Measurements from ENCODE around the gene TOLLIP.

- PRO-cap = no peak
Observed at GRCh38 chr11:810172-810599, 419 bp downstream of the RPLP2 start.

- PRO-cap = no peak
Observed at GRCh38 chr11:864475-865432, 22.1 kb downstream of the TSPAN4 start.

- PRO-cap = no peak
Observed at GRCh38 chr11:952235-952832, 26.7 kb downstream of the AP2A2 start.

DNA sequence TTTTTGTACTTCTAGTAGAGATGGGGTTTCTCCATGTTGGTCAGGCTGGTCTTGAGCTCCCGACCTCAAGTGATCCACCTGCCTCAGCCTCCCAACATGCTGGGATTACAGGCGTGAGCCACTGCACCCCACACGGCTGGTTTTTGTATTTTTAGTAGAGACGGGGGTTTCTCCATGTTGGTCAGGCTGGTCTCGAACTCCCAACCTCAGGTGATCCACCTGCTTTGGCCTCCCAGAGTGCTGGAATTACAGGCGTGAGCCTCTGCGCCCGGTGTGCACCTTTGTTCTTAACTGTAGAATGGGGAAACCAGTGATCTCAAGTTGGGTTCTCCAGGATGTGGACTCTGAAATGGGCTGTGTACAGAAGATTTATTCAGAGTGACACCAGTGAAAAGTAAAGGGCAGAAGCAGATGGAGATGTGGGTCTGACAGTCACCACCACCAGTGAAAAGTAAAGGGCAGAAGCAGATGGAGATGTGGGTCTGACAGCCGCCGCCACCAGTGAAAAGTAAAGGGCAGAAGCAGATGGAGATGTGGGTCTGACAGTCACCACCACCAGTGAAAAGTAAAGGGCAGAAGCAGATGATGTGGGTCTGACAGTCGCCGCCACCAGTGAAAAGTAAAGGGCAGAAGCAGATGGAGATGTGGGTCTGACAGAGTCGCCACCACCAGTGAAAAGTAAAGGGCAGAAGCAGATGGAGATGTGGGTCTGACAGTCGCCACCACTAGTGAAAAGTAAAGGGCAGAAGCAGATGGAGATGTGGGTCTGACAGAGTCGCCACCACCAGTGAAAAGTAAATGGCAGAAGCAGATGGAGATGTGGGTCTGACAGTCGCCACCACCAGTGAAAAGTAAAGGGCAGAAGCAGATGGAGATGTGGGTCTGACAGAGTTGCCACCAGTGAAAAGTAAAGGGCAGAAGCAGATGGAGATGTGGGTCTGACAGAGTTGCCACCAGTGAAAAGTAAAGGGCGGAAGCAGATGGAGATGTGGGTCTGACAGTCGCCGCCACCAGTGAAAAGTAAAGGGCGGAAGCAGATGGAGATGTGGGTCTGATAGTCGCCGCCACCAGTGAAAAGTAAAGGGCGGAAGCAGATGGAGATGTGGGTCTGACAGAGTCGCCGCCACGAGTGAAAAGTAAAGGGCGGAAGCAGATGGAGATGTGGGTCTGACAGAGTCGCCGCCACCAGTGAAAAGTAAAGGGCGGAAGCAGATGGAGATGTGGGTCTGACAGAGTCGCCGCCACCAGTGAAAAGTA, 35.4 kb downstream of the AP2A2 start:
- PRO-cap = no peak

DNA sequence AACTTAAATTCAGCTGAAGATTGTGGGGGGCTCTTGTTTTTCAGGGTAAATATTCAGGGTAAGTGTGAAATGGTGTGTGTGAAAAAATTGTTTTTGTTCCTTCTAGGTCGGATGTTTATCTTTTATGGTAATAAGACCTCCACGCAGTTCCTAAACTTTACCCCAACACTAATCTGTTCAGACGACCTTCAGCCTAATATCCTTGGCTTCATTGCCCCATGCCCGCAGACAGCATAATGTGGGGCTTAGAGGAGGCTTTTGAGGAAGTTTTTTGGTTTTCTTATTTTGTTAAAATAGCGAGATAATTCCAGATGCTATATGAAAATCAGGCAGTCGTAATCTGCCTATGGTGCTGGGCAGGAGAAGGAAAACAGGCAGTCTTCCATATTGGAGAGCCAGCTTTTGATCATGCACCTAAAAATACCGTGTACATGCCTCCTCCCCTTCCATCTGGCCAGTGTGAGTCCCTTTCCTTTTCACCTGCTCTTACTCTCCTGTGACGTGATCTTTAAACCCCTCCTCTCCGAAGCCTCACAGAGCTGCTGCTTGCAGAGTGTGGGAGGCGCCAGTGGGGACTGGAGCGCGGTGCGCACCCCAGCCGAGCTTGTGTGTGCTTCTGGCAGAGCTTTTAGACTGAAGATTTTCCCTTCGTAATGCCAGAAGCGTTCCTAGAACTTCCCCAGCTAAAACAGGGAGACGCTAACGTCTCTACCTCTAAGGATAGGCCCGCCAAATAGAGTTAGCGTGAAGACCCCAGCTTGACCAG, 29.9 kb downstream of the MUC6 start:
- PRO-cap = no peak

DNA sequence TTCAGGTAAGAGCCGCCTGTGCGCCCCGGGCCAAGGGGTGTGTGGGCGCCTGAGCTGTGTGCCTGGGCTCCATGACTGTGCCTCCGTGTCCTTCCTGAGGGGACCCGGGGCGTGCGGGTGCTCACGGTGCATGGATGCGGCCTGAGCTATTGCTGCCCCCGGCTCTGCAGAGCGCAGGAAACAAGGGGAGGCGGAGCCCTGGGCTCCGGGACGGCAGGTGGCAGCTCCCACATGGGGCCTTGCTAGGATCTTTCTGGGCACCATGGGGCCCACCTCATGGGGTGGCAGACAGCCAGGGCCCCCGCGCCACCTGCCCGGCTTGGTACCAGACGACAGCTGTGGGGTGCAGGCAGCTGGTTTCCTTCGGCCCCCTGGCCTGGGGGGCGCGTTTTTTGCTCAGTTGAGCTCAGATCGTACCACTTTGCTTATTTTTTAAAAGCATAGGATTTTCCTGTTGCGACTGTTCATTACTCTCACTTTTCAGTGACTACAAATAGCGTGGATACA, 28.3 kb downstream of the MUC6 start:
- PRO-cap = no peak

GRCh38 chr11:1049556-1050203, 13.2 kb upstream of the MUC6 start:
- PRO-cap = no peak

DNA sequence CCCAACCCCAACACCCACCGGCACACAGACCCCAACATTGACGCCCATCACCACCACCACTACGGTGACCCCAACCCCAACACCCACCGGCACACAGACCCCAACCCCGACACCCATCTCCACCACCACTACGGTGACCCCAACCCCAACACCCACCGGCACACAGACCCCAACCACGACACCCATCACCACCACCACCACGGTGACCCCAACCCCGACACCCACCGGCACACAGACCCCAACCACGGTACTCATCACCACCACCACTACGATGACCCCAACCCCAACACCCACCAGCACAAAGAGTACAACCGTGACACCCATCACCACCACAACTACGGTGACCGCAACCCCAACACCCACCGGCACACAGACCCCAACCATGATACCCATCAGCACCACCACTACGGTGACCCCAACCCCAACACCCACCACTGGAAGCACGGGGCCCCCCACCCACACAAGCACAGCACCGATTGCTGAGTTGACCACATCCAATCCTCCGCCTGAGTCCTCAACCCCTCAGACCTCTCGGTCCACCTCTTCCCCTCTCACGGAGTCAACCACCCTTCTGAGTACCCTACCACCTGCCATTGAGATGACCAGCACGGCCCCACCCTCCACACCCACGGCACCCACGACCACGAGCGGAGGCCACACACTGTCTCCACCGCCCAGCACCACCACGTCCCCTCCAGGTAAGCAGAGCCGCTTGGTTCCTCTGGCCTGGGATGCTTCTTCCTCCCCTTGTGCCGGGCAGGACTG, 58.2 kb upstream of the MUC5AC start:
- PRO-cap = no peak

DNA sequence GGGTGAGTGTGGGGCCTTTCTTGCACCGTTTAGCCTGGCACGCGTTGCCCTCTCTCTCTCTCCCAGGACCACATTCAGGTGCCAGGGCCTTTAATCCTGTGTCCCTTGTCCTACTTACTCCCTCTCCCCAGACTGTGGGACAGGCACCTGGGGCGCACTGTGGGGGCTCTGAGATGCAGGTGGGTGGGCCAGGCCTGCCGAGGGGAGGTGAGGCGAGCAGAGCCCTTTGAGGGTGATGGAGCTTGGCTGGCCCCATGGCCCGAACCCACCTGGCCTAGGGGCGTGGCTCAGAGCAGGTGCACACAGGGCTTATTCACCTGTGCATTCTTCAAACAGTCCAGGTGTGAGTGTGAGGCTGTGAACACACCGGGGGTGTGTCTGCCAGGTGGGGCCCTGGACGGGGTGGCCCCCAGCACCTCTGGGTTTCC, 9.1 kb upstream of the MUC5AC start:
- PRO-cap = no peak

DNA sequence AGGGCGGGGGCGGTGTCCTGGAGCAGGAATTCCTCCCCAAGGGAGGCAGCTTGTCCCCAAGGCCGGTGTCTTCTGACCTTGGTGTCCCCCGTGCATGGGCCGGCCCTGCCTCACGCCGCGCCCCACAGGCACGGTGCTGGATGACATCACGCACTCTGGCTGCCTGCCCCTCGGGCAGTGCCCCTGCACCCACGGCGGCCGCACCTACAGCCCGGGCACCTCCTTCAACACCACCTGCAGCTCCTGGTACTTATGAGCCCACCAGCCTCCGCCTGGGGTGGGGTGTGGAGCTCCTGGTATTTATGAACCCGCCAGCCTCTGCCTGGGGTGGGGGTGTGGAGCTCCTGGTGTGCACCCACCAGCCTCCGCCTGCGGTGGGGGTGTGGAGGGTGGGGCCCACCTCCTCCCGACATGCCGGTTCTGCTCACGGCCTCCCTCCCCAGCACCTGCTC, 6.7 kb downstream of the MUC5B start:
- PRO-cap = no peak

DNA sequence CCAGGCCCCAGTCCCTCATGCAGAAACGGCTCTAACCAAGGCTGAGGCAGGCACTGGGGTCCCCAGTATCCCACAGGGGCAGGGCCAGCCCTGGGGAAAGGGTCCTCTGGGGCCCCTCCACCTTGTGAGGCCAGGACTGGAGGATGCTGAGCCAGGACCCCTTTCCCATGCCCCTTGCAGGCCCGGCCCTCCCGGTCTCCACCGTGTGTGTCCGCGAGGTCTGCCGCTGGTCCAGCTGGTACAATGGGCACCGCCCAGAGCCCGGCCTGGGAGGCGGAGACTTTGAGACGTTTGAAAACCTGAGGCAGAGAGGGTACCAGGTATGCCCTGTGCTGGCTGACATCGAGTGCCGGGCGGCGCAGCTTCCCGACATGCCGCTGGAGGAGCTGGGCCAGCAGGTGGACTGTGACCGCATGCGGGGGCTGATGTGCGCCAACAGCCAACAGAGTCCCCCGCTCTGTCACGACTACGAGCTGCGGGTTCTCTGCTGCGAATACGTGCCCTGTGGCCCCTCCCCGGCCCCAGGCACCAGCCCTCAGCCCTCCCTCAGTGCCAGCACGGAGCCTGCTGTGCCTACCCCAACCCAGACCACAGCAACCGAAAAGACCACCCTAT, 17.9 kb downstream of the MUC5B start:
- PRO-cap = no peak

GRCh38 chr11:1308983-1309896, at the start of gene TOLLIP:
TSS of gene TOLLIP (minus strand) at chr11:1309632.
- PRO-cap = bidirectional peak, plus-strand start at chr11:1309817, minus-strand start at chr11:1309619

- PRO-cap = no peak
Observed at GRCh38 chr11:1336732-1337182, 27.3 kb upstream of the TOLLIP start.

GRCh38 chr11:1382726-1383744, 6.7 kb upstream of the BRSK2 start:
- PRO-cap = bidirectional peak, plus-strand start at chr11:1383051, minus-strand start at chr11:1382973; bidirectional peak, plus-strand start at chr11:1383470, minus-strand start at chr11:1383362

GRCh38 chr11:1390371-1391069, 786 bp downstream of the BRSK2 start:
- PRO-cap = no peak

GRCh38 chr11:1461773-1462097, 24.8 kb downstream of the MOB2 start:
- PRO-cap = no peak

GRCh38 chr11:1564351-1565490, 7.3 kb downstream of the DUSP8 start:
- PRO-cap = no peak

DNA sequence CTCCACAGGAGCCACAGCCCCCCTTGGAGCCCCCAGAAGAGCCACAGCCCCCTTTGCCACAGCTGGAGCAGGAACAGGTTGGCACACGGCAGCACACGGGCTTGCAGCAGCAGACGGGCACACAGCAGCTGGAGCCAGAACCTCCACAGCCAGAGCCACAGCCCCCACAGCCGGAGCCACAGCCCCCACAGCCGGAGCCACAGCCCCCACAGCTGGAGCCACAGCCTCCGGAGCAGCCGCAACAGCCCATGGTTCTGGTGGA, 152 bp downstream of the KRTAP5-1 start:
- PRO-cap = no peak

DNA sequence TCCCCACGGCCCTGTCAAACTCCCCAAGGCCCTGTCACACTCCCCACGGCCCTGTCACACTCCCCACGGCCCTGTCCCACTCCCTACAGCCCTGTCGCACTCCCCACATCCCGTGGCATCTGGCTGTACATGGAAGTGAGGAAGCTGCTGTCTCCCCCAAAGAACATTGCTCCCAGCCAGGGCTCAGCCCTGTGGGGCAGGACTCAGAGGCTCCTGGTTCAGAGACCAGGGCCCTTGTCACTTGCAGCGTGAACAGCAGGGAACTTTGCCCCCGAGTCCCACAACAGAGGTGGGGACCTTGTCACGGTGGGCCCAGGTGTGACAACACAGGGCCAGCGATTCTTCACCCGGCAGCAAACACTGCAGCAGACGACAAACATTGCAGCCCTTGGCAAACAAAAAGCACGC, 31.8 kb downstream of the KRTAP5-5 start:
- PRO-cap = no peak

DNA sequence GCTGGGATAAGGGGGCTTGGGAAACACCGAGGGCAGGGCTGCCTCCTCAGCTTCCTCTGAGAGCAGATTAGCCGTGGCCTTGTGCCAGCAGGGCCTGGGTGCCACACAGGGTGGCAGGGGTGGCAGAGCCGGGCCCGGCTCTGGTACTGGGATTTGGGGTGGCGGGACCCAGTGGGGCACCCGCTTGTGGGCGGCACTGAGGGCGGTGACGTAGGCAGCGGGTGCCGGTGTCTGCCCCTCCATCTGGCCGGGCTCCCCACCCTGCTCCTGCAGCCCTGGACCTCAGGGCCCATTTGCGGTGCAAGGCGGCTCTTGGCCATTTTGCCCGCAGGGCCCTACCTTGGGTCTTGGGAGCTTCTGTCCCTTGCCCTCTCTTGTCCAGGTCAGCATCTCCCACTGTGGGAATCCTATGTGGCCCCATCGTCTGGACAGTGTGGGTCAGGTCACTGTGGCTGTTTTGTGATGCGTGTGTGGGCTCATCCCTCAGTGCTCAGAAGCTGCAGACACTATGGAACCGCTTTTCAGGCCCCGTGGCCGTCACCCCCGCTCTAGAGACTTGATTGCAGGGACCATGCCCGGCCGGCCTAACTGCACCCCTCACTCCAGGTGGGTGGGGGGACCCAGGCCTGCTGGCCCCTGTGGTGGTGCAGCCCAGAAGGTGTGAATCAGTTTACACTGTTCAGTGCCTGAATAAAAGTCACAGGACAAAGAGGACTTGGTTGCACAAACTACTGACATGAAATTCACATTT, 29.7 kb upstream of the KRTAP5-6 start:
- PRO-cap = no peak

Measured in colic lymph node (tissue), 1 donor.